Measurements from ENCODE around the gene ZDHHC14.

DNA sequence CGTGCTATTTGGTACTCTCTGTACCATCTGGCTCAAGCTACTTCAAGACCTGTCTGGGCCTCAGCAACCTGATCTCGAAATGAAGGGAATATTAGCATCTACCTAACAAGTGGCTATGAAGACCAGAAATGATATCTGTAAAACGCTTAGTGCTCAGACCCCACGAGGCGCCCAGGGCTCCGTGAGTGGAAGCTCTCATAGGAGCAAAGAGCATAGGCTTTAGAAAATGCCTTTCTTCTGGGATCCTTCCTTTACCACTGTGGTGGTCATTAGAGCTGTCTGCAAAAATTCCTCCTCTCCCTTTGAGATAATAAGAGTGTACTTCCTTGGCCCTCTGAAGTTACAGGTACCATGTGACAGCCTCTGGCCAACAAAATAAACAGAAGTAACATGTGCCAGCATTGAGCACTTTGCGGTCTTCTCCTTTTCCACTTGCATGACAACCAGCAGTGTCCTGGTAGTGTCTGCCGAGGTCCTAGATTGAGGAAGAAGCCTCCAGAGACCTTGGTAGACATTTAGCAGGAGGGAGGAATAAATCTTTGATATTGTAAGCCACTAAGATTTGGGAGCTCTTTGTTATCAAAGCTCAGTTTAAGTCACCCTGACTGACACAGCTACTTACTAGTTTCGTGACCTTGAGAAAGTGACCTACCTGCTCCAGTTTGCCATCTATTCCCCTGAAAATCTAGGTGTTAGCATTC, 87.6 kb upstream of the ARID1B start:
- PRO-cap, result no peak
- RAMPAGE, long total RNA, 2 experiments, result no peak in any of the 2 experiments

GRCh38 chr6:156703650-156704130, 73.5 kb upstream of the ARID1B start:
- PRO-cap, result unidirectional peak, minus-strand start at chr6:156703833
- RAMPAGE, long total RNA, 2 experiments, result no peak in any of the 2 experiments

DNA sequence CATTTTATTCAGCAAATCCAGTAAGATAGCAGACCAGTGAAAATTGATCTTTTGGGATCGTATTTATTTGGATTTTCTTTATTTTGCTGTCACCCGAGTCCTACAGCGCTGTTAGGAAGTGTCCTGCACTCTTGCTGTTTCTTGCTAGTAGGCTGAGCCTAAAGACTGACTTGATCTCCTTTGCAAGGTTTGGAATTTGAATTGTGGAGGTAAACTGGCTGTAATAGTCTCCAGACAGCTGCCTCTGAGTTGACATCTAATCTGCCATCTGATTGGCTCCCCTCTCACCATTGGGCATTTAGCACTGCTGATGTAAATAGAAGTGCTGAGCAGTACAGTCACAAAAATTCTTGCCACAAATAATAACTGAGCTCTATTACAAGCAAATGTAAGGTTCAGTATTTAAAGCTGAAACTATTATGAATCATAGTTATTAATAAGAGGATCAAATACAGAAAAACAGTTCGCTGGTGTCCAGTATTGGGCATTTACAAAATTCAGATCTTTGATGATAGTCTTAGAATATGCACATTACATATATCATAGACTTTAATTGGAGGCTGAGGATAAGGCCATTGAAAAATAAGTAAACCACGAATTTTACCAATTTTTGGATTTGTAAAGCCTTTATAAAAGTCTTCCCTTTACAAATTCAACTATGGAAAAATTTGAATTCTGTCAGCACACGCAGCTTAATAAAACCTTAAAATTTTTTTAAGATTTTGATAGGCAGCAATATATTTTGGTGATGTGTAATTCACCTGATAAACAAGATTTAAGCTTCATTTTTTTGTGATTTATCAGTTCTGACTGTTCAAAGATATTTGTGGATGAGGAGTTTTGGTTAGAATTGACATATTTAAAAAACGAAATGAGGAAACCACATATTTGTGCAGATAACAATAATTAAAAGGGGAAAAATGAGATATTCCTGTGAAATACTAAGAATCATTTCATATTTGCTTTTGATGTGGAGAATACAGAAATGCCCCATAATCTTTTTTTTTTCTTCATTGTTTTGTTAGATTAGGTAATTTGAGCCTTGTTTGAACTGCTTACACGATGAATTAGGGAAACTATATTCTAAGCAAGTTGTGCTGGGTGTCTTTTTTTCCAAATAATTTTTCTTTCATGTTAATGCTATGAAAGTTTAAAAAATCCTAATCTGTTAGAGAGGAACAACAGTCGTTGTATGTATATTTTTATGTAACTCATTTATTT, 3.5 kb downstream of the ARID1B start:
- PRO-cap, result bidirectional peak, plus-strand start at position 343 of the sequence, minus-strand start at position 225 of the sequence
- RAMPAGE, long total RNA, 2 experiments, result no peak in any of the 2 experiments

DNA sequence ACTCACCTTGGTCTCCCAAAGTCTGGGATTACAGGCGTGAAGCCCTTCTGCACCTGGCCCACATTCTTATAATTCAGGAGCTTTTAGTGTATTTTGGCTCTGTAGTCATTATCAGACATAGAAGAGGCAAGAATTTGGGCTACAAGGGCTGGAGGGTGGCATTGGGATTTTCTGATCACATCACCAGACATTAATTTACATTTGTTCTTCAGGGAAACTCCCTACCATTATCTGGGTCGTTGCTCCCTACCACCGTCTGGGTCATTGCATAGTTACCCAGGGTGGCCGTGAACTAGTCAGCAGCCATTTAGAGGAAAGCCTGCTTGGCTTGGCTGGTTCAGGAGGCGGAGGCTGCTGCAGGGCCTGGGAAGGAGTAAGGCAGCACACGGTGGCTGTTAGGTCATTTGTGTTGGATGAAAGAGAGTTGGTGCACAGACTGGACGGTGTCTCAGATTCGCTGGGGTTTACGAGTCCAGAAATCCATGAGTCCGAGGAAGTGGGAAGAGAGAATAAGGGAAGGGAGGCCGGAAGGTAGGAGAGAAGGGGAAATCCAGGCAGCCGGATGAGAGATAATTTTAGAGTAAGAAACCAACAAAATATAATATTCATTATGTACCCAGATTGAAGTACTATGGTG, 17.8 kb downstream of the ARID1B start:
- PRO-cap, result no peak
- RAMPAGE, long total RNA, 2 experiments, result no peak in any of the 2 experiments

GRCh38 chr6:156806786-156807529, 29.8 kb downstream of the ARID1B start:
- PRO-cap, result no peak
- RAMPAGE, long total RNA, 2 experiments, result no peak in any of the 2 experiments

GRCh38 chr6:156822302-156823447, 45.5 kb downstream of the ARID1B start:
- PRO-cap, result unidirectional peak, minus-strand start at chr6:156822908
- RAMPAGE, long total RNA, 2 experiments, result no peak in any of the 2 experiments

- PRO-cap, result no peak
- RAMPAGE, long total RNA, 2 experiments, result no peak in any of the 2 experiments
Observed at GRCh38 chr6:156857351-156858347, 80.5 kb downstream of the ARID1B start.

DNA sequence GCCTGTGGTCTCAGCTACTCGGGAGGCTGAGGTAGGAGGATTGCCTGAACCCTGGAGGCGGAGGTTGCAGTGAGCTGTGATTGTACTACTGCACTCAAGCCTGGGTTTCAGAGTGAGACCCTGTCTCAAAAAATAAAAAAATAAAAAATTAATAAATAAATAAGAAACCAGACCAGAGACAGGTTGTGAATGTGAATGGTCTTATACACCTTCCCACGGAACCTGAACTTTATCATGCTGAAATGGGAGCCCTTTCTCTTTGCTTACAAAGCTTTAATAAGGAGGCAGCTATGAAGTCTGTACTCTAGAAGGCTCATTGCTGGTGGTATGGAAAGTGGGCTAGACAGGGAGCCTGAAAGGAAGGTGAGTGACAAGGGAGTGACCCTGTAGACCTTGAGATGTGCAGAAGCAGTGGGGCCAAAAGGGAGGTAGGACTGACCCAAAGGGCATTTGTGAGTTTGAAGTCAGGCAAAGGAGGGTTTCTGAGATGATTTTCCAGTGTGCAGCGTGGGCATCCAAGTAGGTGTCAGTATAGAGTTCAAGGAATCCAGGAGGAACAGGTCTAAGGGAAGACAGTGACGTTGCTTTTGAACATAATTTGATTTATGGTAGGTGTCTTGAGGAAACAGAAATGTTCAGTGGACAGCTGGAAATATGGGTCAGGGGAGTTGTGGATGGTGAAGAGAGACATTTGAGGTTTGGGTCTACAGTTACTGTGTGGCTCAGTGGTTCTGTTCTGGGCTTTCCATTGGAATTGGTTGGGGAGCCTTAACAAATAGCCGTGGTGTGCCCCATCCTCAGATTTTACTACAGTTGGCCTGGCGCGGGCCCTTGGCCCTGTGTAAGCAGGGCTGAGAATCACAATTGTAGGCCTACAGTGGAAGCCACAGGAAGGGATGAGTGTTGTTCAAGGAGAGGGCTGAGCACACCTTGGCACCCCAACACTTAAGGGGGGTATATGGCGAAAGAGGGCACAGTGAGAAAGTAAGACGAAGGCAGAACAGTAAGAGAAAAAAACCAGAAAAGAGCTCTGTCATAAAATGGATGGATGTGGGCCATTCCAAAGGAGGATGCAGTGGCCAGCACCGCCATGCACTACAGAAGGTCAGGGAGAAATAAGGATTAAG, 84.7 kb downstream of the ARID1B start:
- PRO-cap, result no peak
- RAMPAGE, long total RNA, 2 experiments, result no peak in any of the 2 experiments

GRCh38 chr6:156879685-156880162, 102.5 kb downstream of the ARID1B start:
- PRO-cap, result no peak
- RAMPAGE, long total RNA, 2 experiments, result no peak in any of the 2 experiments

DNA sequence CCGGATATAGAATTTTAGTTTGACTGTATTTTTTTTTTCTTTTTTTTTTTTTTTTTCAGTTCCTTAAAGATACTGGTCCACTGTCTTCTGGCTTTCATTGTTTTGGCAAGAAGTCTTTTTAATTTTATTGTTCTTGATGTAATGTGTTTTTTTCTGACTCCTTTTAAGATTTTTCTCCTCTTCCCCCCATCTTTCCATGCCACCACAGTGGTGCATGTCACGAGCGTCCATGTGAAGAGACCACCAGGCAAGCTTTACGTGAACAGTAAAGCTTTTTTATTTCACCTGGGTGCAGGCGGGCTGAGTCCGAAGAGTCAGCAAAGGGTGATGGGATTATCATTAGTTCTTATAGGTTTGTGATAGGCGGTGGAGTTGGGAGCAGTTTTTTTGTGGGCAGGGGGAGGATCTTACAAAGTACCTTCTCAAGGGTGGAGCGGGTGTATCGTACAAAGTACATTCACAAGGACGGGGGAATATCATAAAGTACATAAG, 198.4 kb downstream of the ARID1B start:
- PRO-cap, result no peak
- RAMPAGE, long total RNA, 2 experiments, result no peak in any of the 2 experiments

- PRO-cap, result no peak
- RAMPAGE, long total RNA, 2 experiments, result no peak in any of the 2 experiments
Observed at GRCh38 chr6:157148204-157149354, 174.7 kb downstream of the TMEM242 start.

DNA sequence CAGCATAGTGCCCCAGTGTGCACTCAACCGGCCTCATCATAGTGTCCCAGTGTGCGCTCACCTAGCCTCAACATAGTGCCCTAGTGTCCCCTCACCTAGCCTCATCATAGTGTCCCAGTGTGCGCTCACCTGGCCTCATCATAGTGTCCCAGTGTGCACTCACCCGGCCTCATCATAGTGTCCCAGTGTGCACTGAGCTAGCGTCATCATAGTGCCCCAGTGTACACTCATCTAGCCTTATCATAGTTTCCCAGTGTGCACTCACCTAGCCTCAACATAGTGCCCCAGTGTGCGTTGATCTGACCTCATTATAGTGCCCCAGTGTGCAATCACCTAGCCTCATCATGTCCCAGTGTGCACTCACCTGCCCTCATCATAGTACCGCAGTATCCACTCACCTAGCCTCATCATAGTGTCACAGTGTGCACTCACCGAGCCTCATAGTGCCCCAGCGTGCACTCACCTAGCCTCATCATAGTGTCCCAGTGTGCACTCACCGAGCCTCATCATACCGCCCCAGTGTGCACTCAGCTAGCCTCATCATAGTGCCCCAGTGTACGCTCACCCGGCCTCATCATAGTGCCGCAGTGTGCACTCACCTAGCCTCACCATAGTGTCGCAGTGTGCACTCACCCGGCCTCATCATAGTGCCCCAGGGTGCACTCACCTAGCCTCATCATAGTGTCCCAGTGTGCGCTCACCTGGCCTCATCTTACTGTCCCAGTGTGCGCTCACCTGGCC, 11.1 kb downstream of the TMEM242 start:
- PRO-cap, result no peak
- RAMPAGE, long total RNA, 2 experiments, result start-site peak on the minus strand in 1 of 2 experiments, centred at position 560 of the sequence, 5 reads per replicate

DNA sequence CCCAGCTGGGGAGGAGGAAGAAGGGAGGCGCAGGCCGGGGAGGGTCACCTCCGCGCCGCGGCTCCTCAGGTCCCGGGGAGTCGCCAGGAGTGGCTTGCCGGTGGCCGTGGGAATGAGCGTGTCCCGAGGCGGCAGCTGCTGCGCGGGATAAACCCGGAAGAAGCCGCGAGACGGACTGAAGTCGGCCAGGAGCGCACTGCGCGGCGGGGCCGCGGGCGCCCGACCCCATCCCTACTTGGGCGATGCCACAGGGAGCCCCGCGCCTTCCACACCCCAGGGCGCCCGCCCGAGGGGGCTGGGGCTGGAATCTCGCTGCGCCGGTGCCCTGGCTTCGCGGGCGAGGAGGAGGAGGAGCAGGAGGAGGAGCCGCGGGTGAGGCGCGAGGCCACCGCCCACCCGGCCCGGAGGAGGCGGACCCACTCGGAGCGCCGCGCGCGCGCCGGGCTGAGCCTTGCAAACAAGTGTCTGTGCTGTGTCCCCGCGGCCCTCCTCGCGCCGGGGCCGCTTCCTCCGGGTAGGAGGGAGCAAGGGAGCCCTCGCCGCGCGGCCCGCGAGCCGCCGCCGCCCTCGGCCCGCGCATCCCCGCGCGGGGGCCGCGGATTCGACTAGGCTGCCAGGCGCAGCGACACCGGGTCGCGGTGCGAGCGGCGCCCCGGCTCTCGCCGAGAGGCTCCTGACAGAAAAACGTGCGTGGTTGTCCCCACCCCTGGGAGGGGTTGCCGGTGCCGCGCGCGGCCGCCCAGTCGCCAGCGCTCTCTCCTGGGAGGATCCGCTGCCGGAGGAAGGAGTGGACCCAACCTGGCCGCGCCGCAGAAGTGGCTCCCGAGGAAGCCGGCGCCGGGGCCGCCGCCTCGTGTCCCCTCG, at the start of gene ZDHHC14:
Gene ZDHHC14, plus strand, starts transcription at position 447 of the 864 bp plus-strand sequence.
- PRO-cap, result bidirectional peak, plus-strand start at position 460 of the sequence, minus-strand start at position 297 of the sequence; bidirectional peak, plus-strand start at position 746 of the sequence, minus-strand start at position 675 of the sequence
- RAMPAGE, long total RNA, 2 experiments, result no peak in any of the 2 experiments

- PRO-cap, result no peak
- RAMPAGE, long total RNA, 2 experiments, result no peak in any of the 2 experiments
Observed at GRCh38 chr6:157527372-157528050, 146.5 kb downstream of the ZDHHC14 start.

DNA sequence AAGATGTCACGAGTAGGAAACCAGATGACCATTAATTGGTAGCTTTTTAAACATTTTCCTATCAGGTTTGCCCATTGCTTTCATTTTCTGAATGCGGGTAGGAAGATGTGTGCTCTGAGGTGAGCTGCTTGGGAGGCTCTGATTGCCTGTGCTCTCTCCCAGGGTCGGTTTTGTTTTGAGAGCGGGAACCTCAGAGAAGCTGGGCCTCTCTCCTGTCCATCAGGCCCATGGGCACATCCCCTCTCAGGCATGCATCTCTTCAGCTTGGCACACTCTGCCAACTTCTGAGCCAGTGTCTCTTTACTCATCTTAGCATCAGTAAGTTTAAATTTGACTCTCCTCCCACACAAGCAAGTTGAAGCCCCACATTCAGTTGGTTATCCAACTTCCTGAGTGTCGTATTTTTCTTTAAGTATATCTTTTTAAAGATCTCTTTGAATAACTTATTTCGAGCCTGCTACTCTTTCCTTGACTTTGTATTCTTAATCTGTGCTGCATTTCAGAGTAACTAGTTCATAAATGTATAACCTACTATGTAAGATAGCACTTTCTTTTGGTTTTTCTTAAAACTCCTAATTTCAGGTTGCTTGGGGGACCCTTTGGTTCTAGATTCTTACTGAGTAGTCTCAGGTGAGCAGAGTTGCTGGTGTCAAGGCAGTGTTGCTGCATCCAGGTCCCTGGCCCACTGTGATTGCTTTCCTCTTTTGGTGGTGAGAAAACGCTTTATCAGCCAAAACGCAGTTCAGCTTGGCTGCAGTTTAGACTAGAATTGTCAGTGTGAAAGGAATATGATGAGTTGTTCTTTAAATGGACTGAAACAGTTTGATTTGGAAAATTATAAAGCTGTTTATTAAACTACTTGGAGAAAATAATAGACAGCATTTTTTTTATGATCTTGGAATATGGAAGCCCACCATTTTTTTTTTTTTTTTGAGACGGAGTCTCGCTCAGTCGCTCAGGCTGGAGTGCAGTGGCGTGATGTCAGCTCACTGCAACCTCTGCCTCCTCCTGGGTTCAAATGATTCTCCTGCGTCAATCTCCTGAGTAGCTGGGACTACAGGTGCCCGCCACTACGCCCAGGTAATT, 54.8 kb downstream of the SNX9 start:
- PRO-cap, result no peak
- RAMPAGE, long total RNA, 2 experiments, result no peak in any of the 2 experiments

DNA sequence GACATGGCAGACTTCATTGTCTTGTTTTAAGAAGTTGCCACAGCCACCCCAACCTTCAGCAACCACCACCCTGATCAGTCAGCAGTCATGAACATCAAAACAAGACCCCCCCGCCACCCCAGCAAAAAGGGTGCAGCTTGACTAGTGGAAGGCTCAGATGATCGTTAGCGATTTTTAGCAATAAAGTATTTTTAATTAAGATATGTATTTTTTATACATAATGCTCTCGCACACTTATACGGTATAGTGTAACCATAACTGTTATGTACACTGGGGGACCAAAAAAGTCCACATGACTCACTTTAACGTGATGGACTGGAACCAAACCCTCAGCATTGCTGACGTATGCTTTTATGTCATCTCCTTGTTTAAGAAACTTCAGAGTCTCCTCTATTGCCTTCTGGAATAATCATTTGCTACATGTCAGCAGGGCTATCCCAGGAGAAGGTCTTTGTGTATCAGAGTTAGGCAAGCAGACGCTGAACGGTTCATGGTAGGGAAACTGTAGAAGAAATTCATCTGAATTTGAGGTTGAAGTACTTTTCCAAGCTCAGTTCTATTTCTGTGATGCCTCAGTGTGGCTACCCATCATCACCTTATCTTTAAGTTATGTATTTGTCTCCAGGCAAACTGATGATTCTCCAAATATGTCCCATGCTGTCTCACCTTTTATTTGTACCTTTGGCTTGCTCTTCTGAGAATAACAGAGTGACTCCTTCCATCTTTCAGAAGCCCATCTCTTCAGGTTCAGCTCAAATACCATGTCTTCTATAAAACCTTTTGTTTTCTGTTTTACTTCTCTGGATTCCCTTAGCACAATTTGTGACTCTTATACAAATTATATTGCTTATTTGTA, 60.2 kb downstream of the SNX9 start:
- PRO-cap, result no peak
- RAMPAGE, long total RNA, 2 experiments, result no peak in any of the 2 experiments

GRCh38 chr6:157990330-157991011, 8.8 kb downstream of the SYNJ2 start:
- PRO-cap, result no peak
- RAMPAGE, long total RNA, 2 experiments, result no peak in any of the 2 experiments

DNA sequence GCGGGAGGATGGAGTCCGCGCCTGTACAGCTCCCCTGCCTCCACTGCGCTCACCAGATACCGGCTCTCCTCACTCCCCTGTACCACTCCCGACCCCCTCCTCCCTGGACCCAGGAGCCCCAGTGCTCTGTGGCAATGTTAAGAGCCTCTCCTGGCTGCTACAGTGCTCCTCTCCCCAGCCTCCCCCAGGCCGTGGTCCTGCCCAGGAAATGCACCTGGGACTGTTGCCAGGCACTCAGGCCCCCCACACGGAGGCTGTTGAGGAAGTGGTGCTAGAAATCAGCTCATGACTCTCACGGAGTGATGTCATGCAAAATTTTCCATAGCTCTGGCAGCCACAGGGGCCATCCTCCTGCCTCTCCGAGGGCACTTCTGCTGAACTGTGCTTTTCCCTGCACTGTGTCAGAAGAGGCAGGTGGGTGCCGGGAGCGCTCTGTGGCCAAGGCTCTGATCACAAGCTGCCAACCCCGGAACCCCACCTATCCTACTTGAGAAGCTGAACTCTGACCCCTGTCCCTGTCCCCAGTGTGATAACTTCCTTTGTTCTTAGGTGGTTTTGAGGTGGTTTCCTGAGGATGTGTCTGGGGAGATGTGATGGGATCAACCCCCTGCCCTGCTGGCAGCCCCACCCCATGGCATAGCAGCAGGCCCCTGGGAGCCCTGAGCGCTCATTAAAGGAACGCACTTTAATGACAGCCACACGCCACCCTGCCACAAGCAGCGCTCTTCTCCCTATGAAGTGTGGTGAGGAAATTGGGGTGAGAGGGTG, 44.9 kb downstream of the SYNJ2 start:
- PRO-cap, result bidirectional peak, plus-strand start at position 404 of the sequence, minus-strand start at position 193 of the sequence
- RAMPAGE, long total RNA, 2 experiments, result no peak in any of the 2 experiments

DNA sequence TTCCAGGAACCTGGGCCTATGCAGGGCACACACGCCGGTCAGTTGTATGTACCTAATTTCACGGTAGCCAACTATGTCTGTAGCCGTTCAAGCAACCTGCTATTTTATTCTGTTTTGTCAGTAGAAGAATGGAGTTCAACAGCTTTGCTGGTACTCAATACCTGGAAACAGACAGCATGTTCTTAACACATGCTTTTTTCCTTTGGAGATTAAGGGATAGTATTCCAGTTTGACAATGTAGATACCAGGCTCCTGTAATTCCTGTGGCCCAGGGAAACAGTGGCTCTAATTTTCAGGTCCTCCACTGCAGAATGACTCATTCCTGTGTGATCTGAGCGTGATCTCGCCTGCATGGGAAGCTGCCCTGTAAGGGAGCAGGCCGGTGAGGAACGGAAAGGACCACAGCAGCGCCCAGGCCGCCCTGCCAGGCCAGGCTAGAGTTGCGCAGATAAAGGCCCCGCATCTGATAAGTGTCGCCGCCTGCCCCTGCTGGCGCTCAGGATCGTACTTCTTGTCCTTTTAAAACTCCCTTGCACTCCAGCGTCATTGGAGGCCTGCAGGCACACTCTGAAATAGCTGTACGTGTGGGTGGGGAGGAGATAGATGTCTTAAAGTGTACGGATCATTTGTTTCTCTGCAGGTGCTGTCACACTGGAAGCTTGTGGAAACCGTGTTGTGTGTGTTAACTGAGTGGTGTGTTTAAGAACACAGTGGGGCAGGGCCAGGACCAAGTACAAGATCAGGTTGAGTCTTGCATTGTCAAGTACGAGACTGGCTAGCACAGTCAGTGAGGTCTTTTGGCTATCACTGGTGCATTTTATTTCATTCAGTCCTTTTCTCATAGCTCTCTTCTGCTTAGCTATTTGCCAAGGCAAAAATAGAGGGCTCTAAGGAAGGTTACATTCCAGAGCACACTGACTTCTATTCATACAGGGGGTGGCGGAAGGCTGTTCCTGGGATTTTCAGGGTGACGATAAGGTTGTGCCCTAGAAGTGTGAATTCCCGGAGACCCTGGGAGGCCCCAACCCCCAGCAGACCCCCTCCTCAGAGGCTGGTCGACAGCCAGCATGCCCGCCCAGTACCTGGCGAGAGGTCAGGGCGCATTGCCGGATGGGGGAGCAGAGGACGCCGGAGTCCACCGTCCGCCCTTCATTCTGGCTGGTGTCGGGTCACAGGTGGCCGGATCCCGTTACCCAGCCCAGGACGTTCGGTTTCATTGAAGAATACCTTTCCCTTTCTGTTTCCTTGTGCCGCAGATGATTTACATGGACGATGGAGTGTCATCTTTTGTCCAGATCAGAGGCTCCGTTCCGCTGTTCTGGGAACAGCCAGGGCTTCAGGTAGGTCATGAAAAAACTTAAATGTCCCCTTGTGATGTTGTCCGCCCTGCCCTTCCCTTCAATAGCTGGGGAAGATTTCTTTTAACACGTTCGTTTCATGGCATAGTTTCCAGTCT, 60.9 kb downstream of the SYNJ2 start:
- PRO-cap, result unidirectional peak, plus-strand start at position 377 of the sequence
- RAMPAGE, long total RNA, 2 experiments, result no peak in any of the 2 experiments

DNA sequence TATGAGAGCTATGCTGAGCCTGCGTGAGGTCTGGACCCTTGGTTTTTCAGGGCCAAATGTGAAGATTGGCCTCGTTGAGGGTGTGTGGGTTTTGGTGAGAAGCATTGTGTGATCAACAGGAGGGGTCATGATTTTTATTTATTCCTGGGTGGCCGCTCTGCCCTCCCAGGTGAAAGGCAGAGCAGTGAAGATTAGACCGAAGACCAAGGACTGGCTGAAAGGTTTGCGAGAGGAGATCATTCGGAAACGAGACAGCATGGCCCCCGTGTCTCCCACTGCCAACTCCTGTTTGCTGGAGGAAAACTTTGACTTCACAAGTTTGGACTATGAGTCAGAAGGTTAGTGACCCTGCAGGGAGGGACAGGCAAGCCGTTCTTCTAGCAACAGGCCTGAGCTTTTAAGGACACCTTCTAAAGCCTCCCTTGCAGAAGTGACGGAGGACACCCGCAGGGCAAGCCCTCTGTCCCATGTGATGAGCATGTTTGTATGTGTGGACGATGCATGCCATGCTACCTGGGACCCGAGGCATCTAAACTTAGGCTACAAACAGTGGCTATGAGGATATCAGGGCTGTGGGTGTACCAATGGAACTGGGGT, 84.7 kb downstream of the SERAC1 start:
- PRO-cap, result no peak
- RAMPAGE, long total RNA, 2 experiments, result start-site peak on the plus strand in 1 of 2 experiments, centred at positions 177 to 309 of the sequence, 6 to 10 reads per replicate